ReNcell CX (cell line): ENCODE measurements around a stretch of chr14.

- PRO-cap: no peak
Measured at GRCh38 chr14:58313610-58314062, 15.3 kb downstream of the ARID4A start.

DNA sequence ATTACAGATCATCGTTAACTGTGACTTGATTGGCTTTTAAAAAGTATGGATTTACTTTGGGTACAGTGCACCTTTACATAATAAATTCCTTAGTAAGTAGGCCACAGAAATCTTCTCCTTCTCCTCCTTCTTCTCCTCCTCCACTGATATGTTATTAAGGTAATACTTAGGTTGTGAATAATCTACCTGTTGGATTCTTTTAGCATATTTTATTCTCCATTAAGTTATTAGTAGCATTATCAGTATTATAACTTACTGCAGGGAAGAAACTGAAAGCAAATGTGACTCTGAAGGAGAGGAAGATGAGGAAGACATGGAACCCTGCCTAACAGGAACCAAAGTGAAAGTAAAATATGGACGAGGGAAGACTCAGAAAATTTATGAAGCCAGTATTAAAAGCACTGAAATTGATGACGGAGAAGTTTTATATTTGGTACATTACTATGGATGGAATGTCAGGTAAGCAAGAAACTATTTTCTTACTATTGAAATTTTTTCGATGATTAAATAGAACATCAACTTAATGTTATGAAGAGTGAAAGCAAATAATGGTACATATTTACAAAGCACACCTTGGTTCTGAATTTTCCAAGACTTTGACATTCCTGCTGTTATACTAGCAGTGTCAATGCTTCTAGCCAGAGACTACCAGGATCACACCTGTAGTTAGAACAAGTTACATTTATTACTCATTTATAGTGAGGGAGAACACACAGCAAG is 42.2 kb upstream of the TOMM20L start:
- PRO-cap: no peak

DNA sequence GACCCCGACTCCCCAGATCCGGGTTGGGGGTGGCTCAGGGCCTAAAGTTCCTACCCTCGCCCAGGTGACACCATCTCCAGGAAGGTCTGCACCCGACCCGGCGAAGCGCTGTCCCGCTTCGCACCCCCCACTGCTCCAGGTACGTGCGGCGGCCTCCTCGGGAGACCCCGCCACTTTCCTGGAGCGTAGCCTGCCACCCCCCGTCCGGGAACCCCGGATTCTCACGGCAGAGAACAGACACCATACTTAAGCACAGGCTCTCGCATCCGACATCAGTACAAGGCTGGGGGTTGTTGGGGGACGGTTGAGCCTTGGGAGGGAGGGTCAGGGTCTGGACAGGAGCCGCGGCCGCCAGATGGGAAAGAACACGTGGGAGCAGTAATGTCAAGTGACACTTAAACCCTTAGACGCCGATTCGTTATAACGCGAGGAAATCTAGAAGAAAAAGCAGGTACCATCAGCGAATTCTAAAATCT is 485 bp downstream of the TIMM9 start:
- PRO-cap: bidirectional peak, plus-strand start at position 289 of the sequence, minus-strand start at position 361 of the sequence

DNA sequence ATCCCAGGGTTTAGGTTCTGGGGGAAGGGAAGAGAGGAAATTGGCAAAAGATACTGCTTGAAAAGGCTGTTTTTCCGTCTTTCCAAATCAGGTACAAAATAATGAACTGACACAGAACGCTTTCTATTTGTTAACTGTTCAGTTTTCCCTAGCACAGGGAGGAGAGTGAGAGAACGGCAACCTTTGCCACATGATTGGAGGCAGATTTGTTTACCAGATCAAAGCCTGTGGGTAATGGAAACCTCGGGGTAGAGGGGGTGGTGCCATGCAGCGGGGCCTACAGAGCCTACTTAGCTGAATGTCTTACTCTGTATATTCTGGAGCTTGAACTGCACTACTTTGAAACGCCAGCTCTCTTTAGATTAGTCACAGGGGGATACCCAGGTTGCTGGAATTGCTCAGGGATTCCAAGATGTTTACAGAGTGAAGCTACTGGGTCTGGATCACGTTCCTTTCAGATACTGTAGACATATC is 65.8 kb upstream of the DACT1 start:
- PRO-cap: no peak

DNA sequence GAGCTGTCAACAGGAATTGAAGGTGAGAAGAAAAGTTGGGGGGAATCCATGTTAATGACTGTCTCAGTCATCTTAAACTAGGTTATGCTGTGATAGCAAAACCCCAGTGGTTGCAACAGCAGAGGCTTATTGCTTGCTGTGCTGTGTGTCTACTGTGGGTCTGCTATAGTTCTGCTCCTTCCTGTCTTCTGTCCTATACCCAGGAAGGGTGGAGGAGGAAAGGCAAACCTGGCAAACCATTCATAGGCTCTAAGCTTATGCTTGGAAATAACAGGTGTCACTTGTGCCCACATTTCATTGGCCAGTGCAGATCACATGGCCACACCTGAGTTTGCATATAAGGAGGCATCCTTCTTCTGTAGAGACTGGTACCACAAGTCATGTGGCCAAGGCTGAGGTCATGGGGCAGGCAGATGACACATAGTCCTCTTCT is 77.1 kb downstream of the DAAM1 start:
- PRO-cap: no peak

DNA sequence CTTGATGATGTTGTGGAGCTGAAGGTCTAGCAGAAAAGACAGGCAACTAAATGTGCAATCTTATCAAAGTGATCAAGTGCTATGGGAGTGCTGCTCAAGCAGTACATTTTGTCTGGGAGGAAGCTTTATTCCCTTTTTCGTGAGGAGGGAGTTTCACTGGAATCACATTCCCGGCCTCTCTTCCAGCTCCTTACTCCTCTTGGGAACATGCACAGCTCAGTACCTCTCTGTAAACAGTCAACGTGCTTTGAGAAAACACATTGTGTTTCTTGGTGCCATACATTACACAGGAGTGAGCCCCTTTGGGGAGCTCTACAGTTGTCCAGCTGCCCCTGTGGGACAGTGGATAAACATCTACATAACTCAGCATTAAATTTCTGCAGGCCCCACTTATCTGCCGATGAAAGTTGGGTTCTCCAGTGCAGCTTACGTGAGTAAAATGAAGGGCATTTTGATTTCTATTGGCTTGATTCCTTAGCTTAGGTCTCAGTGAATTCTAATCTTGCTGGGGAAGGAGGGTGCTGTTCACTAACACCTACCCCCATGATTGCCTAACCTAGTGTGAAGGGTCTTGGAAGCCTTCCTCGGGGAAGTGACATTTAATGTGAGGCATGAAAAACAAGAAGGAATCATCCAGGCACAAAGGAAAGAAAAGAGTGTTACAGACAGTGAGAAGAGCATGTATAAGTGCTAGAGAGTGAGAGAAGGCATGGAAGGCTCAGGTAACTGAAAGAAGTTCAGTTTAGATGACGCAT is 80.8 kb downstream of the DAAM1 start:
- PRO-cap: no peak

- PRO-cap: no peak
Measured at GRCh38 chr14:59357876-59358379, 107.3 kb downstream of the GPR135 start.

DNA sequence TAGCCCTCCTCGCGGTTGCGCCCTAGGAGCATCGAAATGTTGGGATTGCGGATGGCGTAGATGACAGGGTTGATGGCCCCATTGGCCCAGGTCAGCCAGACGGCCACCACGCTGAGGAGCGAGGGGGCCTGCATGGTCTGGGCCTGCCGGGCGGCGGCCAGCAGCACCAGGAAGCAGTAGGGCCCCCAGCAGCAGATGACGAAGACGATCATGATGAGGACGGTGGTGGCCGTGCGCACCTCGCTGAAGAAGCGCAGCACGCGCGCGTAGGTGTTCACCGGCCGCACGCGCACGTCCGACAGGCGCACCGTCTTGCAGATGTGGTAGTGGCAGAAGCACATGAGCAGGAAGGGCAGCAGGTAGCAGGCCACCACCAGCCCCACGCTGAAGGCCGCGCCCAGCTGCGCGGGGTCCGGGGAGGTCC is 1.2 kb downstream of the GPR135 start:
- PRO-cap: no peak

- PRO-cap: bidirectional peak, plus-strand start at chr14:59483537, minus-strand start at chr14:59483486
Measured at GRCh38 chr14:59483301-59483619, 948 bp downstream of the L3HYPDH start.

DNA sequence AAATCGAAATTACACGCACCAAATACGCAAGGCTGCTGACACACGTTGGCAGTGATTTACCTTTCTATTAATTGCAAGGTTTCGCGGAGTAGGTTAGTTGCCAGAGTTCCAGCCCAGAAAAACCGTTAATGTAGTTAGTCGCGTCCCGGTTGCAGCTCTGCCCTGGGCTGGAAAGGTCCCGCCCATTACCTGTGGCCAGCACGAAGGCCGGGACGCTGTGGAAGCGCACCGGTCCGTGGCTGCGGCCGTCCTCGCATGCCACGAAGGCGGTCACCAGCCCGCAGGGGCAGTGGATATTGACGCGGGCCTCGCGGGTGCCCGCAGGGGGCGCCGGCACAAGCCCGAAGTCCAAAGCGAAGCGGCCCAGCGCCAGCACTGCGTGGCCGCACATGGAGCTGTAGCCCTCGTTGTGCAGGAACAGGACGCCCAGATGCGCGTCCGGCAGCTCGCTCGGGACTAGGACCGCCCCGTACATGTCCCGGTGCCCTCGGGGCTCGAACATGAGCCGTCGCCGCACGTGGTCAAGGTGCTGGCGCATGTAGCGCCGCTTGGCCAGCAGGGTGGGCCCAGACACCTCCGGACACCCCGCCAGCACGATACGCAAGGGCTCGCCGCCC is 480 bp downstream of the L3HYPDH start:
- PRO-cap: bidirectional peak, plus-strand start at position 381 of the sequence, minus-strand start at position 405 of the sequence; bidirectional peak, plus-strand start at position 572 of the sequence, minus-strand start at position 496 of the sequence

DNA sequence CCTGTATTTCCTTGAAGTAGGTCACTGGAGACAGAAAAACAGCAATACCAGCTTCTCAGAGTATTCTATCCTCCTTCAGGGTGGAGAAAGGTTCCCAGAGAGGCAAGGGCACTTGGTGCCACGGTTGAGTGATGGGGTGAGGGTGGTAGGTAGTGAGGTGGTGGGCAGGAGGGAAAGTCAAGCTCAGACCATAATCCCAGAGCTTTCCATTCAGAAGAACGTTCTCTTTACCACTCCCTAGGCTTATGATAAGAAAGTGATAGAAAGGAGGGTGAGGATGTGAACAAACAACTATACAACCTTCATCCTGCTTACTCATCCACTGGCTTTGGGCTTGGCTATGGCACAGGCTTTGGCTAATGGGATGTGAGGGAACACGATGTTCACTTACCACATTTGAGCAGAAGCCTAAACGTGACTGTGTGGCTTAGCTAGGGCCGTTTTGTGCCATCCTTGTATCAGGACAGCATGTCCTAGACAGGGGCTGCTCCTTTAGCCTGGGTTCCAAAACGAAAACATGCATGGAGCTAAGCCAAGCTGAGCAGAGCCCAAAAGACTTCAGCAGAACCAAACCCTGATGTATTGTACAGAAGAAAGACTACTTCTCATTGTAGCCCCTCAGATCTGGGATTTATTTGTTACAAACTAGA is 118.5 kb upstream of the CCDC175 start:
- PRO-cap: no peak

DNA sequence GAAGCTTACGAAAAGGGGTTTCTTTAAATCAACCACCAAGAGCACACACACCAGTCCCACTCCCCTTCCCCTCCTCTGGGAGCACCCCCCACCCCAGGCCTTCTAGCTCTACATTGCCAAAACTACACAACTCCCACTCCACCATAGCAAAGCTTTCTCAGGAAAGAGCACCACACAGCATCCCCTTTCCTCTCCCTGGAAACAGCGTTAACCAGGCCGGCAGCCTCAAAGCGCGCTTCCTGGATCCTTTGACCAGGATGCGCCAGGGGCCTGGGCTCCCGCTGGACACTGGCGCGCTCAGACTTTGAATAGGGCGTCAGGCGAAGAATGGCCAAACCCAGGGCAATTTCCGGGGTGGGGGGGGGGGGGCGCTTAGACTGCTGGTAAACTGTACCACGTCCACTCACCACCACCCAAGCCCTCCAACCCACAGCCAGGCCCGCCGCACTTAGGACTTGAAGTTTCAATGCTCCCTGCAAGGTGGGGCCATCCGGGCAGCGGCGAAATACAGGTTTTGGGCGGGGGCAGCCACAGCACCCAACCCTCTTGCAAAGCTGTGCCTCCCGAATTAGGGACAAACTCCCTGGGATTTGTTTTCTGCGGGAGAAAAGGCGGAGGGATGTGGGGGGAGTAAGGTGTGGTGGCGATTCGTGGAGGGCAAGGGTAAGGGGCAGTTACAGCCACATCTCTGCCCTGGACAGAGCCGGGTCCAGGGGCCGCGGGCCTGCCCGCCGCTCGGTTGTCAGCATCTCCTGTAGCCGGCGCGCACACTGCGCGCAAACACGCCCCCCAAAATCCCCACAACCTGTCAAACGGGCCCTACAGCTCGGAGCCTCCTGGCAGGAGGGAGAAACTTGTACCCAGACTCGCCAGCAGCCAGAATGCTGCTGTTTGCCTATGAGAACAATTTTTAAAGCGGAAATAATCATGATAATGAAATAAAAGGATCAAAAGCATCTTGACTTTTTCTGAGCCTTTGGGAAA is 1.1 kb downstream of the RTN1 start:
- PRO-cap: bidirectional peak, plus-strand start at position 408 of the sequence, minus-strand start at position 253 of the sequence

DNA sequence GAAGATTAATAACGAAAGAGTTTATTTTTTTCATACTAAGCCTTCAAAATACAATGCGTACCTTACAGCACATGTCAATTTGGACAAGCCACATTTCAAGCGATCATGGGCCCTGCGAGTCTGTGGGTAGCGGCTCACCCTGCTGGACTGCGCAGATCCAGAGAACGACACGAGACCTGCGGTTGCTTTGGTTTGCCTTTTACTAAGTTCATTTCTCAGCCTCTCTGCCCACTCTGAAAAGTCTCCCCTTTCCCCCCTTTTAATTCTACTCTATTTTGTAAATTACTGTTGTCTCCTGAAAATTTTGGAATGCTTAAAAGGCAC is 48.5 kb upstream of the RTN1 start:
- PRO-cap: no peak

DNA sequence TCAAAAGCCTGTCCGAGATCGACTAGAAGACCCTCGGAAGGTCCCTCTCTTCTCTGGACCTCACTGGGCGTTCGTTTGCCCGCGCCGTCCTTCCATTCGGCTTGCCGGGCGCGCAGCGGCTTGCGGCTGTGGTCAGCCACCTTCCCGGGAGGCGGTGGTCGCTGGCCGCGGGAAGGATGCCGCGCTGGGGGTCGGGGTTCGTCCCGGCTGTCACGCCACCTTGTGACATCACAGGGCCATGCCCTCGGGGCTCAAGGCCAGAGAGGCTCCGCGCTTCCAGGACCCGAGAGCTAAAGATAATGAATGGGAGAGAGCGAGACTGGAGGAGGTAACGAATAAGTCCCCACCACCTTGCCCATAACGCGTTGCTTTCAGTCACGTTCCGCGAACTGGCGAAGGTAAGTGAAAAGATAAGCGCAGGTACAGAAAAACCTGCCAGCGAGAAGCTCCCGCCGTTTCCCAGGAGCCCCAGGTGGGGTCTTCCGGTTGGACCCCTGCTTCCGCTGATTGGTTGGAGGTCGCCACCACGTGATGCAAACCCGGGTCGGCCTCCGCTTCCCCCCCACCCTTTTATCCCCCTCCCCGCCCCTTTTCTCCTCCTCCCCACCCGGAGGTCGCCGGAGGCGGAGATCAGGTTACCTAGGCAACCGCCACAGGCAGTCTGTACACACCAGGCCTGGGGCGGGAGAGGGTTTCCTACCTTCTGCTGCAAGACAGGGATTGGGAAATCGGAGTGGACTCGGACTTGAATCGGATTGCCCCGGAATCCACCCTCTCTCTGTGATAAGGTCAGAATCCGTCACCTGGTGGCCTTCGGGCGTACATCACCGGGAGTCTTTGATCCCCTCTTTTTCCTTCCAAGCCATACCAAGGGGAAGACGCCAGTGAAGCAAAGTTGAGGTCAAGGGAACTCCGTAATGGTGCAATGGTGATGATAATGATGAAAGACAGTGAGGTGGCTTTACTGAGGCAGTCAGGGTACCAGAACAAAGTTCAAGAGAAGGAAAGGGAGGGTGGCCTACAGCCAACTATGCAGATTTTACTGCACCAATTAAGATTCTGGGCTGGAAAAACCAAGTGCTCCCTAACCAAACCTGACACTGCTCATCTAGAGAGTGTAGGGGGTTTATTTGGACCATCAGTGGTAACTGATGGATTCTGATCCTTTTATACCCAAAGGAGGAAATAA is 49.3 kb upstream of the RTN1 start:
- PRO-cap: bidirectional peak, plus-strand start at position 234 of the sequence, minus-strand start at position 124 of the sequence; bidirectional peak, plus-strand start at position 672 of the sequence, minus-strand start at position 478 of the sequence

DNA sequence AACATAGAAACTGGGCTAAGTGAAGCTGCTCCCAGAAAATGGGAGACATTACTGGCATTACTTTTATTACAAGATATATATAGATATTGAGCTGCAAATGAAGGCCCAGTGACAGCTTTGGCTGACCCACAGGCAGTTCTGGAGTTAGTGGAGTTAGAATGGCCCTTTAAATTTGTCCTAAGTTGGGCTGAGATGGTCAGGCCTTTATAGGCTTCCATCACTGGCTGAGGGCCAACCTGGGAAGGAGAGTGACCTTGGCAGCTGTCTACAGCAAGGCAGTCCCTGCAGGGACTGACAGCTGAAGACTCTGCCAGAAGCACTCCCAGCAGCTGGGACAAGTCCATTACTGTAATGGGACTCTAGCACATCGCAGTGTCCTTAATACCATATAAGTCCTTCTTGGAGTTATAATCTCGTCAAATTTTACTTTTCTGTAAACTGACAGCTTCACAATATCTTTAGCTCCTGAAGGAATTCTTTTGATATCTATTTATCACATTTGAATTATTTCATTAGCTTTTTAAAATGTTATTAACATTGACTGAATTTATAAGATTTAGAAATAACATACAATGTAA is 88.6 kb upstream of the PCNX4 start:
- PRO-cap: no peak

DNA sequence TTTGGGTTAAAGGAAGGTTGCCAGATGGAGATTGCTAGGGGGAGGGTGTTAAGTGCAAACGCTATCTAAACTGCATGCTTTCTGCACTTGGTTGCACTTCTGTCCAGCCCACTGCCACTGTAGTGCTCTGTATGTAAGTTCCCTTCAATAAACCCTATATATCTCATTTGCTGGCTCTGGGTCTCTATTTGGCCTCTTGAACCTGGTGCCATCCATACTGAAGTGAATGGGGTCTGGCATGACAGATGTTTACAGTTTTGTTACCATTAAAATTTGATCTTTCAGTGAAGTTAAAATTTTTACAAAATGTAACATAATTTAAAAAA is 3.9 kb upstream of the PCNX4 start:
- PRO-cap: no peak

GRCh38 chr14:60090986-60091490 is 685 bp upstream of the PCNX4 start:
- PRO-cap: no peak

- PRO-cap: no peak
Measured at GRCh38 chr14:60222676-60223346, 26.2 kb upstream of the PPM1A start.

DNA sequence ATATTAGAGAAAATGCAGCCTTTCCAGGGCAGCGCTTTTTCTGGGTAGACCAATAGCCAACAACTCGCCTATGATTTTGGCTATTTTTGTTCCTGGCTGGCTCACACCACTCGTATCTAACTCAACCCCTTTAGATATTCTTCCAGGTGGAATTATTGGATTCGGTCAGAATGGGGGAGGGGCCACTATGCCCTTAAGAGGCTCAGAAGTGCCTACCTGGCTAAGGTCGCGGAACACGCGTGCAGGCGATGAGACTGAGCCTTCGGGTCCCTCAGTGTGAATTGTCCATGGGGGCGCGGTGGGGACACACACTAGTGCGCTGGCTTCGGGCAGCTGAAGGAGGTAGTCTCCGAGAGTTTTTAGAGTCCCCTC is 7.9 kb downstream of the SIX1 start:
- PRO-cap: no peak

- PRO-cap: no peak
Measured at GRCh38 chr14:60647927-60649320, 853 bp downstream of the SIX1 start.